Measurements from ENCODE around the gene DDX27.

DNA sequence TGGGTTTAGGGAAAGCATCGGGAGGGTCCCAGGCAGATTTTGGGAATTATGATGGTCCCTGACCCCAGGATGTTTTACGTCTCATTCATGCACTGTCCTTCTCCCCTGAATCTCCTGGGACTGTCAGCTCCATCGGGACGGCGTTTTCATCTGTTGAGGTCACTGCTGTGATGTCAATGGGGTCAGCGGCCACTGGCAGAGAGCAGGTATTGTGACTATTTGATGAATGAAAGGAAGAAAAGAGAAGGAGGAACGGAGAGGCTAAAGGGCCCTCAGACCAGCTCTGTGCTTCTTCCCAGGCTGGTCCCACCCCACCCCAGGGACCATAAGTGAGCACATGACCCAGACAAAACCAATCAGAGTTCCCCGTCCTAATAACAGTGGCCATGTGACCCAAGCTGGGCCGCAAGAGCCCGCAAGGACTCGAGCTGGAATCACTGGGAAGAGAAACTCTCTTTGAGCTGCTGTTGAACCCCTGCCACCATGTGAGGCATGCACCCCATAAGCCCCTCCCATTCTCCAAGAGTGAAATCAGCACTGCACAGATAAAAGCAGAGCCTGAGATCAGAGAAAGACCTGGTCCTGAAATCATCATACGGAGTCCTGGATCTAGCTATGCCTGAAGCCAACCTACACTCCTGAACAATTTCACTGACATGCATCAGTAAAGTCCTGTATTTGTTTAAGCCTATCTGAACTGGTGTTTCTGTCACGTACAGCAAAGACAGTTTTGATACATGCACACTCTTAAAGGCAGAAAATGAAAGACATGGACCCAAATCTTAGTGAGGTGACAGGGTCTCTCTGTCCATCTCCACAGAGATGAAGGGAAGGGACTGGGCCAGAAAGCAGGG, 90.3 kb downstream of the PREX1 start:
- PRO-cap = no peak

DNA sequence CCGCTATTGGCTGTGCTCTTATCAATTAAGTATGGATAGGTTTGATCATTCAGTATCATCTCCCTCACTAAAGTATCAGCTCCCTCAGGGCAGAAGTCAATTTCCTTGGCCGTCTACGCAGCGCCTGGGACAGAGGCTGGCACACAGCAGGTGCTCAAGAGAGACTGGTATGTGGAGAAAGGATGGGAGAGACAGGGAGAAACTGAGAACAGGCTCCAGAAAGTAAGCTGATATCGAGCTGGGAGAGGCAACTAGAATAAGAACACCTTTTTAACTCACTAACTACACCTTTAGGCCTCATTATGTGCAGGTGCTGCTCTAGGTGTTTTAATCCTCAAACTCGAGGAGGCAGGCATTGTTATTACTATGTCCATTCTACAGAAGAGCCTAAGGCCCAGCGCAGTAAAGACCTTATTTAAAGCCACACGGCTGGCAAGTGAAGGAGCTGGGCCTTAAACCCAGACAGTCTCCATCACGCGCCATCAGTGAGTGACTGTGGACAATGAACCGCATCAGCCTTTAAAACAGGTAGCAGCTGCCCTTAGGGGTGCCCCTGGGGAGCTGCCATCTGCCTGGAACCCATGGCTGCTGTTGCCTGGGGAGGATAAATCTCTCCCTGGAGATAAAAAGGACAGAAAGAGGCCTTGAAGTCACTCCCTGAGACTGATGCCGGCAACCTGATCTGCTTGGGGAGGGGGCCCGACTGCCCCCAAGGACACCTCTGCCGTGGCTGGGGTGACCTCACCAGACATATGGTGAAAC, 73.7 kb downstream of the PREX1 start:
- PRO-cap = no peak

DNA sequence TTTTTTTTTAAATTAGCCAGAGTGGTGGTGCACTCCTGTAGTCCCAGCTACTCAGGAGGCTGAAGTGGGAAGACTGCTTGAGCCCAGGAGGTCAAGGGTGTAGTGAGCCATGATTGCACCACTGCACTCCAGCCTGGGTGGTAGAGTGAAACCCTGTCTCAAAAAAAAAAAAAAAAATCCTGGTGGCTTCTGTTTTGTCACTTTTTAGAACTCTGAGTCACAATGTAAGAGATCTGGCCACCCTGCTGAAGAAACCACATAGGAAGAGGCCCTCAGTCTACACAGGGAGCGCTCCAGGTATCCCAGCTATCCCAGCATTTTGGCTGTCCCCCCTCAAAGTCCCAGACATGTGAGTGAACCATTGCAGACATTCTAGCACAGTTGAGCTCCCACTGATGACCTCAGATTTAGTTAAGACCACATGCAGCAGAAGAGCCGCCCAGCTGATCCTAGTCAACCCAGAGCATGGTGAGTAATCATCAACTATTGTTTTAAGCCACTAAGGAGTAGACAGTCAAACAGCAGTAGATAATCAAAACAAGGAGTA, 12.8 kb upstream of the ARFGEF2 start:
- PRO-cap = no peak

GRCh38 chr20:48921855-48922862, 648 bp downstream of the ARFGEF2 start:
- PRO-cap = no peak

DNA sequence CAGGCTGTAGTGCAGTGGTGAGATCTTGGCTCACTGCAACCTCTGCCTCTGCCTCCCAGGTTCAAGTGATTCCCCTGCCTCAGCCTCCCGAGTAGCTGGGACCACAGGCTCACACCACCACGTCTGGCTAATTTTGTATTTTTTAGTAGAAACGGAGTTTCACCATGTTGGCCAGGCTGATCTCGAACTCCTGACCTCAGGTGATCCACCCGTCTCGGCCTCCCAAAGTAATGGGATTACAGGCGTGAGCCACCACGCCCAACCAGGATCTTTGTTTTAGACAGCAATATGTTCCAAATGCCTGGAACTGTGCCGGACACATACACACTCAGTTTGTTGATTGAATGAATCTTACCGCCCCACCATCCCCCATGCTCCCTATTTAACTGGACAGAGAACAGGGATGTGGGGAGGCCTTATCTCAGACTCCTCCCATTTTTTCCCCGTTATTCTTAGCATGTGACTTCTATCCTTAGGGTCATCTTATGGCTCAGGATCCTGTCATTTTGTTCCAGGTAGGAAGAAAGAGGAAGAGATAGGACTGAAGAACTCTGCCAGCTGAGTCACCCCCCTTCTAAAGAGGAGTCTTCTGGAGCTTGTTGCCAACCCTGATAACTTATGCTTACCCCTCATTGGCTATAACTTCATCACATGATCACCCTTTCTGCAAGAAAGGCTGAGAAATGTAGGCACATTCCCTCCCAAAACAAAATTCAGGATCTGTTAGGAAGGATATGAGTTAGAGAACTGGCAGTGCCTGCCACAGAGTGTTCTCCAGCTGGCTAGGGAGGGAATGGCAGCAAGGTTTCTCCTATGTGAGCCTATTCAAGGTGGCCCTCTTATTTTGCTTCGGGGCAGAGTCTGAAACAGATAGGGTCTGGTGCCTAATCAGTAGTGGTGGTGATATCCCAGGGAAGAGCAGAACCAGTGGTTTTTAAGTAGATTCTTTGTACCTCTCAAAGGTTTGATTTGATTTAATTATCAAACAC, 35.4 kb downstream of the ARFGEF2 start:
- PRO-cap = no peak

GRCh38 chr20:49116924-49117513, 70.9 kb downstream of the CSE1L start:
- PRO-cap = no peak

DNA sequence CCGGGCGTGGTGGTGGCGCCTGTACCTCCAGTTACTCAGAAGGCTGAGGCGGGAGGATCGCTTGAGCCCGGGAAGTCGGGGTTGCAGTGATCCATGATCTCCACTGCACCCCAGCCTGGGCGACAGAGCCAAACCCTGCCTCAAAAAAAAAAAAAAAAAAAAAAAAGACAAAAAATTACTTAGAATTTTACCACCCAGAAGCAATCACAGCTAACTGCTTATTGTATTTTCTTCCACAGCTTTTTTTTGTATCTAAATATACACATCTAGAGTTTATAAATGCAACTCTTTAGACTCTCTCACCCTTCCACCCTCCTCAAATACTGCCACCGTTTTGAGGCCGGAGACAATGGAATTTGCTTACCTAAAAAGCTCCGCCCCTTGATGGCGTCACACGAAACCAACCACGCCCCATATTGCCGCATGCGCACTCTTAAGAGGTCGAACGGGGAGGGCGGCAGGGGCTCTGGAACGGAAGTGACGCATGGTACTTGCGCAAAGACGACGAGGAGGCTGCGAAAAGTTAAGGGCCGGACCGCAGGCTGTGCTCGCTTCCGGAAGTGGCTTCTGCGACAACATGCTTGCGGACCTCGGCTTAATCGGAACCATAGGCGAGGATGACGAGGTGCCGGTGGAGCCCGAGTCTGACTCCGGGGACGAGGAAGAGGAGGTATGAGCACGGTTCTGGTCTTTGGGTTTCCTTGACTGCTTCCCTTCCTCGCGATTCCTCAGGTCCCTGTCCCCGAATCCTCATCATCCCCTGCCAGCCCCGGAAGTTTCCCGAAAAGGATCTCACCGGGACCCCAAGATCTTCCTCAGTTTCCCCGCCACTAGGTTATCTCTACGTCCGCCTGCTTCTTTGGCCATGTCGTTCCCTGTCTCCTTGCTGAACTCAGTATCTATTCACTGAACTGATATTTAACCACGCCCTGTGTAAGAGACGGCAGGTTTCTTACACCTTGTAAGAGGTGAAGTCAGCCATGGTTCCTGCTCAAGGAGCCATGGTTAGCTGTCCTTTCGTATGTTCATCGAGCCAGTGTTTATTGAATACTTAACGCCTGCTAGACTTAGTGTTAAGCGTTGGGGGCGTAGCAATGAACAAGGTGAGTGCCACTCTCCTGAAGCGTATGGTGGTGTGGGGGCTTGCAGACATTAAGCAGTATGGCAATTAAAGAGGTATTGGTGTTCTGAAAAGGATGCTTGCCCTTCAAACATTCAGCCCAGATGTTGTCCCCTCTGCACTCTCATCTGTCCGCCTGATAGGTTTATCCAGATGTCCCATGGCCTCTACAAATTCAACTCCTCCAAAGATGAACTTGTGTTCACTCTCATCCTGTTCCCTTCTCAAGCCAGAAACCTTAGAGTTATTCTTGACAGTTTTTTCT, at the start of gene DDX27:
TSS of gene DDX27 (plus strand) at position 545 of the 1,385 bp plus-strand sequence.
- PRO-cap = bidirectional peak, plus-strand start at position 498 of the sequence, minus-strand start at position 358 of the sequence

DNA sequence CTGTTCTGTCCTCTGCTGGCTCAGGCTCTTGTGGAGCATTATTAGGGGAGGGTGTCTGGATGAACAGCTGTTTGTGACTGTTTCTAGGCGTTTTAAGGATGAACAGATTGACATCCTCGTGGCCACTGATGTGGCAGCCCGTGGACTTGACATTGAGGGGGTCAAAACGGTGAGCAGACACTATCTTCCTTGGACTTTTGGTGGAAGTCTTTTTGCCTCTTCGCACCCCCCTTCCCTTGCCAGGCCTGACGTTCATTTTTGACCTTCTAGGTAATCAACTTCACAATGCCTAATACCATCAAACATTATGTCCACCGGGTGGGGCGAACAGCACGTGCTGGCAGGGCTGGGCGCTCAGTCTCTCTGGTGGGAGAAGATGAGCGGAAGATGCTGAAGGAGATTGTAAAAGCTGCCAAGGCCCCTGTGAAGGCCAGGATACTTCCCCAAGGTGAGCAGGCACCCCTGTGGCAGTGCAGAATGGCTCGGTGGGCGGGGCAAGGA, 16.9 kb downstream of the DDX27 start:
- PRO-cap = no peak

DNA sequence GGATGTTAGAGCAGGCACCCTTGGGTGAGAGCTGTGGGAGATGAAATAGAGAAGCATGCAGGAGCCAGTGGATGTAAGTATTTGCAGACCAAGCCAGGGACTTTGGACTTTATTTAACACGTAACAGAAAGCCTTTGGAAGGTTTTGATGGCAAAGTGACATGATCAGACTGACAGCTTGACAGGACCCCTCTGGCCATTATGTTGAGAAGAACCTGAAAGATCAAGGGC, 82.5 kb upstream of the ZNFX1 start:
- PRO-cap = no peak

DNA sequence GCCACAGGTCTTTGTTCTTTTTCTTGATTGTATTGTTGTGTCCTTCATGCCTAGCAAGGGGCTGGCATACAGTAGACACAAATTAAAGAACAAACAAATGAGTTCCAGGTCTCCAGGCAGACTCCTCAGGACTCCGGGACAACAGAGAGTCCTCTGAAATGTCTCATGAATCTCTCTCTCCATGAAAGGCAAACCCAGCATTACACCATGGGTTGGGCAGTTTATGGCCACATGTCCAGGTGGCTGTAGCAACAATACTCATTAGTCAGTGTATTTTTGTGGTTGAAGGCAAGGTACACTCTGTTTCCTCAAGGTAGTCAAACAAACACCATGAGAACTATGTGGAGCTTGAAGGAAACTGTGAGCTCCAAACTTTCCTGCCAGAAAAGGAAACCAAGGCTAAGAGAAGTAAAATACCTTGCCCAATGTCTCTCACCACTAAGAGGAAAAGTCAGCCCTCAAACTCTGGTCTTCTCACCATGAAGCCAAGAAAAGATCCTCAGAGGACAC, 62.2 kb downstream of the KCNB1 start:
- PRO-cap = no peak

GRCh38 chr20:49420898-49421565, 61.4 kb downstream of the KCNB1 start:
- PRO-cap = no peak

DNA sequence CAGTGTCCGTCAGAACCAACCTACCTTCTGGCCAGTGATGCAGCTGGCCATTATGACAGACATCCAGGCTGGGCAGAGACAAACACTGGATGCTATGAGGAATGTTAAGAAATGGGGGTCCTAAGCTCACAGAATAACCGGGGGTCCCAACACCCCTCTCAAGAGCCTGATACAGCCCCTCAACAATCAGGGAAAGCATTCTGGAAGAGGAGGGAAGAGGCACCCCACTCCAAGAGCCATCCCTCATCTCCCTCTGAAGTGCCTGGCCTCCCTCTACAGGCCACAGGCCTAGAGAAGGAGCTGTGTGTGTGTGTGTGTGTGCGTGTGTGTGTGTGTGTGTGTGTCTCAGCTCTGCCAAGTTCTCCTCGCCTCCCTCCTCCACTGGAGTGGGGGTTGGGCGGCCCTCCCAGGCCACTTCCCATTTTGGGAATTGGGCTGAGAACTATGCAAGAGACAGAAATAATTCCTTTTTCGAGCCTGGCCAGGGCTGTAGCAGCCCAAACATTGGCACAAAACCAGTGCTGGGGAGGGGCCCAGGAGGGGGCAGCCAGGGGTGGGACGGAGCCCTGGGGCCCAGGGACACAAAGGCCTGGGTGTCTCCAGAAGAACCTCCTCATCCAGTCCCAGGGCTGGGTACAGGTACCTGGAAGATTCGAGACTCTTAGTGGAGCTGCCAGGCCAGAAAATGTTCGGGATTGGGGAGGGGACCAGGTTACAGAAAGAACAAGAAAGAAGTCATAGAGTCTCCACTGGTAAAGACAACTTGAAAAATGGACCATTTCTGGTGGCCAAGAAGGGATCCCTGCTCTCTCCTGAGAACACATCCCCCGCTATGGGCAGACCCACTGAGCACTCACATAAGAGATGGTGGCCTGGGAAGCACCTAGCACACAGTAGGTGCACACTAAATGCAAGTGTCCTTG, 35.6 kb downstream of the KCNB1 start:
- PRO-cap = no peak

DNA sequence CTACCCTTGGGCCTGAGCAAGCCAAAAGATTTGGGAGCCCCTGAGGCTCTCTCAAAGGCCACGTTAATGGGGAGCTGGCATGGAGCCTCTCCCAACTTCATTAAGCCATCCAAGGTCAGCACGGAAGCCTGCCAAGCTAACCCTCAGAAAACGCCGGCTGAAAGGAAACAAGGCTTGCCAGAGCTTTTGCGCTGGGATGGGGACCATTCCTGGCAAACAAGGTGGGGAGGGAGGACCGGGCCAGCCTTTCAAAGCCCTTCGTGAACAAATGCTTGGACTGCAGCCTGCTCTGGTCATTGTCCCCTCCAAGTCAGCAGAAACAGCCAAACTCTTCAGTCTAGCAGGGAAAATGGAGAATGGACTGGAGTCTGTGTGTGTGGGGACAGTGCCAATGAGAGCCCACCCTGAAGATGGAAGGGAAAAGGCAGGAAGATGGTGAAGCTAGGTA, 30.2 kb downstream of the KCNB1 start:
- PRO-cap = no peak

GRCh38 chr20:49611069-49611463, 43.1 kb upstream of the PTGIS start:
- PRO-cap = no peak

GRCh38 chr20:49669010-49669405, 44.7 kb downstream of the B4GALT5 start:
- PRO-cap = no peak

- PRO-cap = no peak
Observed at GRCh38 chr20:49742941-49743362, 29.3 kb upstream of the B4GALT5 start.

GRCh38 chr20:49832848-49833047, 20.1 kb downstream of the SLC9A8 start:
- PRO-cap = no peak

GRCh38 chr20:49978801-49979677, 3.7 kb upstream of the SNAI1 start:
- PRO-cap = no peak

DNA sequence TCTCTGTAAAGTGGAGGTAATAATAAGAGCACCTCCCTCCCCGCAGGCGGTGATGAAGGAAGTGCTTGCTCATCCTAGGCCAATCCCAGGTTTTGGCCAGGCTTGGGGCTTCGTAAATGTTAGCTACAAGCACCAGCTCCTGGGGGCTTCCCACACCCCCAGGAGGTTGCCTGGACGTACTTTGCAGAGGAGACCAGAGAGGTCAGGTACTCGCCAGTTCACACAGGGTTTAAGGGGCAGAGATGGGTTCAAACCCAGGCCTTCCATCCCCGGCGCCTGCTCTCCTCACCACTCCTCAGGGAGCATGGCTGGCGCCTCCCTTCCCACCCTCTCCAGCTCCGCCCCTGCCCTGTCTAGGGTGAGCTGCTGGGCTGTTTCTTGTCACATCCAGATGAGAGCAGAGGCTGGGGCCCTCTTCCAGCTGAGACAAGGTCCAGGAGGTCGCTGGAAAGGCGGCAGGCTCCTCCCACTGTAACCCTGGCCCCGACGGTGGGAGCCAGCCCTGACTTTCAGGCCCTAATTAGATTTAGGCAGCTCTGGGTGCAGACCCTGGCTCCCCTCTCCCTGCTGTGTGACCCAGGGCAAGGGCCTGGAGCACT, 33.1 kb downstream of the SNAI1 start:
- PRO-cap = no peak

GRCh38 chr20:50050750-50051257, 62.1 kb downstream of the UBE2V1 start:
- PRO-cap = no peak

Measured in pulmonary artery (tissue), 1 donor.